Measurements from ENCODE around the gene HLX.

DNA sequence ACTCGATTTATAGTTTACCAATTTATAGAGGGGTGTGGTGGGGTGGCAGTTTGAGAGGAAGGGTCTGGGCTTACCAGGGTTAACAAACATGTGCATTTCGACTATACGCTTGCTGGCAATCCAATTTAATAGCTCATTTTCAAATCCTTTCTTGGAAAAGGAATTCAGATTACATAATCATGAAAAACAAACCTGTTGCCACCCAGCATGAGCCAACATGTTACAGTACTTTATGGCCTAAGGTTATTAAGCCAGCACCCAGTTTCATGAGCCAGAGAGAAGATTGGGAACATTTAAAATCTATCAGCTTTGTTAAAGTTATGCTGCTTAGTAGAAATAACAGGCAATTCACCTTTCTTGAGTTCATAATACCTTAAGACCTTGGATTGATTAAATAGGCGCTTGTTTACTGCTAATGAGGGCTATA is 22.6 kb upstream of the PTPN14 start:
- PRO-cap, 2 experiments, result no peak in any of the 2 experiments

GRCh38 chr1:214603873-214604495 is 989 bp downstream of the CENPF start:
- PRO-cap, 2 experiments, result no peak in any of the 2 experiments

DNA sequence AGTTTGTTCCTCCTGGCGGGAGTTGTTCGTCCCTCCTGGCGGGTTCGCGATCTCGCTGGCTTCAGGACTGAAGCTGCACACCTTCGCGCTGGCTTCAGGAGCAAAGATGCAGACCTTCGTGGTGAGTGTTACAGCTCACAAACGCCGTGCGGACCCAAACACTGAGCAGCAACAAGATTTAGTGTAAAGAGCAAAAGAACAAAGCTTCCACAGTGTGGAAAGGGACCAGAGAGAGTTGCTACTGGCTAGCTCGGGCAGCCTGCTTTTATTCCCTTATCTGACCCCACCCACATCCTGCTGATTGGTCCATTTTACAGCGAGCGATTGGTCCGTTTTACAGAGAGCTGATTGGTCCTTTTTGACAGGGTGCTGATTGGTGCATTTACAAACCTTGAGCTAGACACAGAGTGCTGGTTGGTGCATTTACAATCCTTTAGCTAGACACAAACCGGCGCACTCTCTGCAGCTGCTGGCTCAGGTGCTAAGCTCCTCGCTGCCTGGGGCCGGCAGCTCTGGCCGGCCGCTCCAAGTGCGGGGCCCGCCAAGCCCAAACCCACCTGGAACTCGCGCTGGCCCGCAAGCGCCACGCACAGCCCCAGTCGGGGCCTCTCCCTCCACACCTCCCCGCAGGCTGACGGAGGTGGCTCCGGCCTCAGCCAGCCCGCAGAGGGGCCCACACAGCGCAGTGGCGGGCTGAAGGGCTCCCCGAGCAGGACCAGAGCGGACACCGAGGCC is 172.8 kb upstream of the KCTD3 start:
- PRO-cap, 2 experiments, result no peak in any of the 2 experiments

- PRO-cap, 2 experiments, result no peak in any of the 2 experiments
These were observed 14.6 kb downstream of the KCTD3 start for GRCh38 chr1:215581688-215582181.

DNA sequence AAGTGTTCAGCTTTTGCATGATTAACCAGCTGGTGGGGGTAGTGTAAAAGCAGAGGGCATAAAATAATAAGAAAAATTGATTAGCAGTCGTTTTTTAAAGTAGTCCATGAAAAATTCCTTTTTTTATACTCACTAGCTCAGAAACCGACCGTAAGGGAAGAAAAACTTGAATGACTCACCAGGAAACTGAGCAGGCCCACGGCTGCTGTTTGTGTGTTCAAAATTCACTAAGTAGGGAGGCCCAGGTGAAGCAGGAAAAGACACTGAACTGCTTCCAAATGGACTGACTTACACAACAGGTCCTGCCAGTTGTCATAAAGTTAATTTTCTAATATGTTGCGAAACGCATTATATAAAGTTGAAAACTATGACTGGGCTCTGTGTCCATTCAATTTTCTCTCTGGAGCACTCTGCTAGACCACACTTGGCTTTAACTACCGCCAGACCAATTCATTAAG is 306.0 kb upstream of the ESRRG start:
- PRO-cap, 2 experiments, result no peak in any of the 2 experiments

DNA sequence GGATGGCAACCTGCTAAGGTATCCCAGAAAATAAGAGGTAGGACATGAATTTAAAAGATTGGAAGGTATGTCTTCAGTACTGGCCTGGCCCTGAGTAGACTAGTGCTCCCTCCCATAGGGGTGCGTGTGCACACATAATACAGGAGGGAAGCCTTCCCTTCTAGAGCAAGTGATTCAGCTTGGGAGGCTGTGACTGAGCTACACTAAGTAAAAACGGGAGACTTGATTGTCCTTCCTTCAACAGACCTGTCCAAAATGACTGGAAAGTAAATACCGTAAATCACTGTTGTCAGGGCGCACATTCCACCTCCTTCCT is 326 bp upstream of the TGFB2 start:
- PRO-cap, 2 experiments, result no peak in any of the 2 experiments

DNA sequence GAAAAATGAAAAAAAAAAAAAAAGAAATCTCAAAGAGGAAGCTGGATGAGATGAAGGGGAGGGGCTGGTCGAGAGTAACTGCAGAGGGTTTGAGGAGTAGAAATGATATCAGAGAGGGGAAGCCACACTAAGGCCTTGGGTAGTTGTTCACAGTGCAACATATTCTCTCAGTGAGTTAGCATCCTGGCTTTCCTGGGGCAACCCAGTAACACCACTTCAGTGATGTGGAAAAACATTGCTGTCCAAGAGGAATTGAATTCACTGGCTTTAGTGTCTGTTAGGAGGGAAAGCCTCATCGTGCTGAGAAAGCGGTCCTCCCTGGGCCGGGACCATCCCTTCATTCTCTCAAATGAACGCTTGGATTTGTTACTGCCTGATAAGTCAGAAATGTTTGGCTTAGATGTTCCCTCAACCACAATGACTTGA is 12.1 kb downstream of the TGFB2 start:
- PRO-cap, 2 experiments, result no peak in any of the 2 experiments

DNA sequence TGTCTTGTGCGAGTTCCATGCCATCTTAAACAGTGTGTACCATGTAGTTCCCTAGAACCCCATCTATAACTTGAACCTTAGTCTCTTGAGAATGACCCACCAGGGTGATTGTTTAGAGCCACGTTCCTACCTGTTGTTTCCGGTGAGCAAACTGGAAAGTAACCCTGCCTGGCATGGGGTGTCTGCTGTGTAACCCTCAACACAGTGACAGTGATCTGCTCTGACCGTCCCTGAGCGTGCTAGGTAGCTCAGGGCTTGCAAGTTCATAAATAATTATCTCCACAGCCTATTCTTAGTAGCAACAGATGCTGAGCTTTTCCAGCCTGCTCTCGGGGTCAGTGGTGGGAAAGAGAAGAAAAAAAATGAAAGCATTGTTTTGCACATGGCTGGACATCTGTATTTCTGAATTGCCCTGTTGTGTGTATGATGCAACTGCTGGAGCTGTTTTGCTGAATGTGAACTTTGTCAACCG is 26.7 kb downstream of the TGFB2 start:
- PRO-cap, 2 experiments, result no peak in any of the 2 experiments

DNA sequence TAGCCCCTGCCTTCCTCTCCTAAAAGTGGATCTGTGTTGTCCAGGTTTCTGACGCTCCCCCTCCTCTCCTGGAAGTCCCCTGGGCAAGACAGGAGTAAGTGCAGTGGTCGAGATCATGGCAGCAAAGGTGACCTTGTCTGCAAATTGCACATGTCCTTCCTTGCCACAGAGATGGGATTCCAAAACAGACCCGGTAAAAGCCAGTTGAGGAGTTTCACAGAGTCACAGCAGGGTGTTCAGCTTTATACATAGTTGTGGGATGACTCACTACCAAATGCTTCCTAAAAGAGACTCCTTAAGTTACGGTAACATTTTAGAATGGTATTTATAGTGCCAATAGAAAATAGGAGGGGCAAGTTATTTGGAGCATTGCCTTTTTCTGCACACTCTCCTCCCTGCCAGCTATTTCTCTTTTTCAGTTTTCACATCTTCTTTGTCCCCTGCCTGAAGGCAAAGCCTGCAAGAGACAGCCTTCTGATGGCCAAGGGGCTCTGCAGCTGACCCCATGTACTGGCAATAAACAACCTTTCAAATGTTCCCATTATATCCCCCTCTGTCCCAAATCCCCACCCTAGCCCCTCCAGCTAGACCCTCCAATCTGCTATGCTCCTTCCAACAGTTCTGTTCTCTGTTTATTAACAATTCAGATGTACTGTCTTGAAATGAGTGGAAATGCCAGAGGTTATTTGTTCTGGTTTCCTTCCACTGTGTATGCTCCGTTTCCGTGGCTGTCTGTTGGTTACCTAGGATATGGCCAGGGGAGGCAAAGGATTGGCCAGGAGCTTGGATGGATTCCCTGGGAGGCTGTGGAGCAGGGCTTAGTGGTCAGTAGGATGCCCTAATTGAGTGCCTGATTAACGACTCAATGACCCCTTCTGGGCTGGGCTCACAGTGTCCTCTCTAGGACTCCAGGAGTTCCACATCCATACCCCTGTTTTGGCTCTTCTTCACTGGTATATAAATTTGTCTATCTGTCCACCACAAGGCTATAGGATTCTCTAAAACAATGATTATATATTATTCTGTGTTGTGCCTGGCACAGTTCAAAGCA is 115.0 kb downstream of the TGFB2 start:
- PRO-cap, 2 experiments, result no peak in any of the 2 experiments

- PRO-cap, 2 experiments, result no peak in any of the 2 experiments
These were observed 214.1 kb downstream of the ZC3H11B start for GRCh38 chr1:219398775-219399304.

- PRO-cap, 2 experiments, result no peak in any of the 2 experiments
These were observed 88.8 kb downstream of the SLC30A10 start for GRCh38 chr1:219839494-219839957.

- PRO-cap, 2 experiments, result no peak in any of the 2 experiments
These were observed 881 bp upstream of the SLC30A10 start for GRCh38 chr1:219929235-219929641.

DNA sequence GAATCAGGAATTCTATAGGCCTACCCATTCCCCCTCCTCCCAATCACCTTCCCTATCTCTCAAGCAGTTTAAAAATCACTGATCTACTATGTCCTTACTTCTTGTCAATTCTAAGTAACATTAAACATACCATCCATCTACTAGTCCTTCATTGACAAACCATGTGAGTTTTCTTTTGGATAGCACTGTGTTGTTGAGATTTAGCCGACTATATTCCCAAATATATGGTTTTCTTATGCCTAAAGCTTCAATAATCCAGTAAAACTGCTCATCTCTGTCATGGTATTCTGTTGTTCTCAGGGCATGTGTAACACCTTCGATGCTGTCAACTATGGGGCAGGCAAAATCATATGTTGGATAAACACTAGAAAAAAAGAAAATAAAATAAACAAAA is 26.4 kb downstream of the EPRS1 start:
- PRO-cap, 2 experiments, result no peak in any of the 2 experiments

DNA sequence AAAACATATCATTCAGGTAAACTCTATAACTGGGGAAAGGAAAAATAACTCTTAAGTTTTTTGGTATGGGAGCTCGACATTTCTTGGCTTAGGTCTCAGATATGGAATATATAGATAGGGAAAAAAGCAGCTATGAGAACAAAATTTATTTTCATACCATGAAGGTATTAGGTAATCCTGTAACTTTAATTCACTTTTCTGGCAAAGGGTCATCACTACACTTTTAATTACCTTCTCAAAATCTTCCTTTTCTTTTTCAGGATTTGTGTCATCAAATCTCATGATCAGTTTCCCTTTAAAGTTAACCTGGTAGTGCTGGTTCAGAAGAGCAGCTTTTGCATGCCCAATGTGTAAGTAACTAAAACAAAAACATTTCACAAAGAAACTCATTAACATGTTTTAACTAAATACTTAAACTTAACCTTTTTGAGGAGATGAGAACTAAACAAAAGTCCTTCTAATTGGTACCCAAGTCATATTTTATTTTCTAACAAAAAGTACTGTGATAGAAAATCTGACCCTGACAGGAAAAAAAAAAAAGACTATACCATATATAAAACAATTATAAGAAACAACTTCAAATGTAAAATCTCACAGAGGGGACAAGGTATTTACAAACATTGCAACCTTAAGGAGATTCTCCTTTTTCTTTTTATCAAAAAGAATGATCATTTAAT is 21.3 kb downstream of the EPRS1 start:
- PRO-cap, 2 experiments, result no peak in any of the 2 experiments

- PRO-cap, 2 experiments, result no peak in any of the 2 experiments
These were observed 71.8 kb upstream of the C1orf115 start for GRCh38 chr1:220618272-220618924.

- PRO-cap, 2 experiments, result no peak in any of the 2 experiments
These were observed 17.2 kb downstream of the MTARC1 start for GRCh38 chr1:220803958-220804360.

DNA sequence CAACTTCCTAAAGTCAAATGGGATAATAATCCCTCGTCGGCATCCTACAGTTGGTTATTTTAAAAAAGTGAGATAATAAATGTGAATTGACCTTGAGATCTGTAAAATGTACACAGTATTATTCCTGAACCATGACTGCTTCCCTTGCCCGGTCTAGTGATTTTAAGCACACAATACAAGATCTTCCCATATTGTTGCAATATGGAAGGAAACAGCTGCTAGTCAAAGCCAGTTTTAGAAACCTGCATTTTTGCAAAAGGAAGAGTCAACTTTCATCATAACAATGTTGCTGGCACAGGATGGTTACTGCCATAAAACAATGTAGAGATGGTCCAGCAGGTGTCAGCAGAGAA is 5.2 kb upstream of the HLX start:
- PRO-cap, 2 experiments, result no peak in any of the 2 experiments

GRCh38 chr1:220879270-220880416 is at the start of gene HLX:
HLX (plus strand) TSS chr1:220879443.
- PRO-cap, 2 experiments, result no peak in any of the 2 experiments

GRCh38 chr1:220962214-220962728 is 83.0 kb downstream of the HLX start:
- PRO-cap, 2 experiments, result no peak in any of the 2 experiments

- PRO-cap, 2 experiments, result no peak in any of the 2 experiments
These were observed 179.3 kb downstream of the DUSP10 start for GRCh38 chr1:221562589-221563029.

Measured in helper T cell (primary cell).